ENCODE measurements around the gene ZNF605.

- PRO-cap, 2 experiments: no peak in any of the 2 experiments
These were observed 44.0 kb downstream of the EP400 start for GRCh38 chr12:131993514-131994443.

- PRO-cap, 2 experiments: no peak in any of the 2 experiments
These were observed 87.2 kb downstream of the EP400 start for GRCh38 chr12:132036842-132037474.

DNA sequence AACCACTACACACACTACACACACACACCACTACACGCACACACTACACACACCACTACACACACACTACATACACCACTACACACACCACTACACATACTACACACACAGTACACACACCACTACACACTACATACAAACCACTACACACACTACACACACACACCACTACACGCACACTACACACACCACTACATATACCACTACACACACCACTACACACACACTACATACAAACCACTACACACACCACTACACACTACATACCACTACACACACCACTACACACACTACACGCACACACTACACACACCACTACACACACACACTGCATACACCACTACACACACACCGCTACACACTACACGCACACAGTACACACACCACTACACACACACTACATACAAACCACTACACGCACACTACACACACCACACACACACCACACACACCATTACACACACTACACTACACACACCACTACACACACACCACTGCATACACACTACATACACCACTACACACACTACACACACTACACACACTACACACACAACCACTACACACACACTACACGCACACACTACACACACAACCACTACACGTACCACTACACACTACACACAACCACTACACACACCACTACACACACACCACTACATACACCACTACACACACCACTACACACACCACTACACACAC lies 11.8 kb downstream of the NOC4L start:
- PRO-cap, 2 experiments: no peak in any of the 2 experiments

- PRO-cap, 2 experiments: no peak in any of the 2 experiments
These were observed 64.0 kb upstream of the GALNT9 start for GRCh38 chr12:132393419-132393812.

DNA sequence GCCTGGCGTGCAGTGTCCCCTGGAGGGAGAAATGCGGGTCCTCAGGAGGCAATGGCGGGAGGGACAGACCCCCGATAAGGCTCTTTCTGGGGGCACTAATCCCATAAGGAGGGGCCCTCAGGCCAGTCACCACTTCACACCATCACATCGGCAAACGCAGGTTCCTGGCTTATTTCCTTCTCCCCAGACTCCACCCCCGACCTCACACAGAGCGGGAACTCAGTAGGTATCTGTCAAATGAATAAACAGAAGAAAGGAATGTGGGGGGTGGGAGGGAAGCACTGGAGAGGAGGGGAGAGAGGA lies 52.8 kb upstream of the FBRSL1 start:
- PRO-cap, 2 experiments: no peak in any of the 2 experiments

DNA sequence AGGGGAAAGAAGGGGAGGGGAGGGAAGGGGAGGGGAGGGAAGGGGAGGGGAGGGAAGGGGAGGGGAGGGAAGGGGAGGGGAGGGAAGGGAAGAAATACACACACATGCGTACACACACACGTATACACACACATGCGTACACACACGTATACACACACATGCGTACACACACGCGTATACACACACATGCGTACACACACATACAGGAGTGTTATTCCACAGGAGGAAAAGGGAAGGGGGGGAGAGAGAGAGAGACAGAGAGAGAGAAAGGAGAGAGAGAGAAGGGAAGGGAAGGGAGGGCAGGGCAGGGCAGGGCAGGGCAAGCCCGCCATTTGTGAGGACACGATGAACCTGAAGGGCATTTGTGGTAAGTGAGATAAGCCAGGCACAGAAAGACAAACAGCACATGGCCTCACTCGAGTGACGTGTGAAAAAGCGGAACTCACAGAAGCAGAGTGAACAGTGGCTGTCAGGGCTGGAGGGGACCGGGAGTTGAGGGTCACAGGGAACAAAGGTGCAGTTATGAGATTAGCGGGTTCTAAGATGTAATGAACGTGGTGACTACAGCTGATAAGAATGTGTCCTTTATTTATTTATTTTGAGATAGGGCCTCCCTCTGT lies 19.0 kb upstream of the FBRSL1 start:
- PRO-cap, 2 experiments: no peak in any of the 2 experiments

DNA sequence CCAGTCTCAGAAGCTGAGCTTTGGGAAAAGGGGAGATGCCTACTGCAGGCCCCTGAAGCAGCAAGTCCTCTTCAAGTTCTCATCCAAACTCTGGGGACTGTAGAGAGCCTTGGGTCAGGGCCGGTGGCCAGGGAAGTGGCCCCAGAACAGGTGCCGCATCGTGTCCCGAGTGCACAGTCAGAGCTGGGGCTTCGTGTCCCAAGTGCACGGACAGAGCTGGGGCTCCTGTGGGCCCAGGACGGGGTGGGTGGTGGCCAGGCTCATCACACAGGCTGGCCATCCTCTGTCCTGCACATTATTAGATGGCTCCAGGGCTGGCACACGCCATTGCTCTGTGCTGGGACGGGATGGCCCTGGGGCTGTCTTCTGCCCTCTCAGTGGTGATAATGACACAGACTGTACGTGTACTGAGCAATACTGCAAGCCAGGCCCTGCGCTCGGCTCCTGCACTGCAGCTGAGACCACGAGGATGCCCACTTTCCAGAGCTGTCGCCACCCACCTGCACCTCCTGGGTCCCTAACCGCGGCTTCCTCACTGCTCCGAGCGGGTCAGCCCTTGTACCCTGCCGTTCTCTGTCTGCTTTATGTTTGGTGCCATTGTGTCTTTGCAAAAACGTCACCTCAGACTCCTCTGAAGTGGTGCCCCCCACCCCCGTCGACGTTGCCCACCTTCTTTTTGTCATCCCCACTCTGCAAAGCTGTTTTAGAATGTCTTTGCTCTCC lies 1.9 kb downstream of the FBRSL1 start:
- PRO-cap, 2 experiments: no peak in any of the 2 experiments

DNA sequence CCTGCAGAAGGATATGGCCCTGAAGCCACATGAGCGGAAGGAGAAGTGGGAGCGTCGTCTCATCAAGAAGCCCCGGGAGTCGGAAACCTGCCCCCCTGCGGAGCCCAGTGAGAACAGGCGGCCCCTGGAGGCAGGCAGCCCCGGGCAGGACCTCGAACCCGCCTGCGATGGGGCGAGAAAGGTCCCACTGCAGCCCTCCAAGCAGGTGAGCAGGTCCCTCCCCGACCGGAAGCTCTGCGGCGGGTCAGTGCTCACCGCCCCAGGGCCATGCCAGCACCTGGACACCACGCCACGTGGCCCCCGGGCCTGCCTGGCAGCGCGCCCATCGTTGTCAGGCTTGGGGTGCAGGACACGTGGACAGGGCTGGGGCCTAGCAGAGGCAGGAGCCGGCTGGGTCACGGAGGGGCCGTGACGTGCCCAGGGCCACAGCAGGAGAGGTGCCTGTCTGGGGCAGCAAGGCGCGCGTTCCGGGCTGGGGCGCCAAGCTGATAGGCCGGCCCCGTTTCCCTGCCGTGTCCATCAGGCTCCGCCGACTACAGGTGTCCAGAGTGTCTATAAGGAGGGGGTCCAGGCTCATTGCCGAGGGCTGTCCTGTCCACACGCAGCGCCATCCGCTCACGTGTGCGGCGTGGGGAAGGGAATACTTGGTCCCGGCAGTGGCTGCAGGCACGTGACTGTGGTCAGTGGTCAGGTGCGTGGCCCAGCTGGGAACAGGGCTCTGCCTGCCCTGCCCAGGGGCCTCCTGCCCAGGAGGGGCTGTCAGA lies 18.4 kb downstream of the FBRSL1 start:
- PRO-cap, 2 experiments: no peak in any of the 2 experiments

DNA sequence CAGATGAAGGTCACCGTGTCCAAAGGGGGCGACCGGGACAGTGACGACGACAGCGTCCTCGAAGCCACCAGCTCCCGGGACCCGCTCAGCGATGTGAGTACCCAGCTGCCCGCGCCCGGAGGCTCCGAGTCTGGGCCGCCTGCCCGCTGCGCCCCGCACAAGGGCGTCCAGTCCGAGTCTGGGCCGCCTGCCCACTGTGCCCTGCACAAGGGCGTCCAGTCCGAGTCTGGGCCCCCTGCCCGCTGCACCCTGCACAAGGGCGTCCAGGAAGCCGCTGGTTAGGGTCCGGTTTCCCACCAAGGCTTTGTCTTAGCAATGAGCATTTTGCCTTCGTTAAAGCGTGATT lies 35.8 kb downstream of the FBRSL1 start:
- PRO-cap, 2 experiments: peak in 1 of 2 experiments; most common plus-strand start position 218 of the sequence (in 1); most common minus-strand start position 93 of the sequence (in 1)

DNA sequence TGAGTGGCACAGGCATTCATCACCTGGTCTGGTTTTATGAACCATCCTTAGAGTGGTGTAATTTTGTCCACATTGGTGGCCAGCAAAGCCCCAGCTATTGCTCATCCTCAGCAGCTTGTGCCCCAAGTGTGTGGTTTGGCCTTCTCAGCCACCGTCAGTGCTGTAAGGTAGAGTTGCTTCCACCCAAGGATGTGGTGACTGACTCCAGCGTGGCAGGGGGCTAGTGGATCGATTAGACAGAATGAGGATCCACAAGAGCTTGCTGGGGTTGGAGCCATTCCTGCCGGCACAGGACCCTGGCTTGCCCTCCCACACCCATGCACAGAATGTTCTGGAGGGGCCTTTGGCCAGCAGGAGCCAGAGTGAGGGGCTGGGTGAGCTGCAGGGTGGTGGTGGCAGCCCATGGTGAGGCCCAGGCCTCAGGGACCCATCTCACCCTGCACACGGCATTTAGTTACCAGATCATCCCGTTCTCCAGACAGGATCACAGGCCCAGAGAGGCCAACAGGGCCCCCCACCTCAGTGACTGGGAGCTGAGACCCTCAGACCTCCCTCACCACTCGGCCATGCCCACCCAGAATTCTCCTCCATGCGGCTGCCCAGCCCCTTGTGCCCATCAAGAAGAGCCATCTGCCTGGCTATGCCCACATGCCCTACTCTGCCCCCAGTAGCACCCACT lies 42.0 kb downstream of the FBRSL1 start:
- PRO-cap, 2 experiments: no peak in any of the 2 experiments

DNA sequence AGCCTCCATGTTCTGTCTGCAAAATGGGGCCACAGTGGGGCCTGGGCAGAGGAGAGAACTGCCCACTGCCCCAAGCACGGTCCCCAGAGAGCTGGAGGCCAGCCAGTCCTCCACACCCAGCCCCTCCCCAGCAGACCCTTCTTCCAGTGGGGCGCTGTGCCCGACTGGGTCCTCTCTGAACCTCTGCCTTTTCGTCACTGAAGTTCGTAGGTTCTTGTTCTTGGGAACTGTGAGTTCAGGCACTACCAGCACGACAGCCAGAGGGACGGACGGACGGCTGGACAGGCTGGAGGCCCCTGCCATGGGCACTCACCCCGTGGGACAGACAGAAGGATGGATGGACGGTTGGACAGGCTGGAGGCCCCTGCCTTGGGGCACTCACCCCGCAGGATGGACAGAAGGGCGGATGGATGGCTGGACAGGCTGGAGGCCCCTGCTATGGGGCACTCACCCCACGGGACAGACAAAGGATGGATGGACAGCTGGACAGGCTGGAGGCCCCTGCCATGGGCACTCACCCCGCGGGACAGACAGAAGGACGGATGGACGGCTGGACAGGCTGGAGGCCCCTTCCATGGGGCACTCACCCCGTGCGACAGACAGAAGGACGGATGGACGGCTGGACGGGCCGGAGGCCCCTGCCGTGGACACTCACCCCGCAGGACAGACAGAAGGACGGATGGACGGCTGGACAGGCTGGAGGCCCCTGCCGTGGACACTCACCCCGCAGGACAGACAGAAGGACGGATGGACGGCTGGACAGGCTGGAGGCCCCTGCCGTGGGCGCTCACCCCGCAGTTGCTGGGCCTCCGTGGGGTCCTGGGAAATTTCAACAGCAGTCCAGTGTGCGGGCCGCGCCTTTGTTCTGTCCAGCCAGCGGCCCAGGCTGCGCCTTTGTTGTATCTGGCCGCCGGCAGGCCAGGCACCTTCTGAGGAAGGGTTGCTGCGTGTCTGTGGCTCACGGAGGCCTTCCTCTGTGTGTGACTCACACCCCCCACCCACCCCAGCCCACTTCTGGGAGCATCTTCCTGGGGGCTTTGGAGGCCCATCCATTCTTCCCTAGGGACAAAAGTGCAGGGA lies 57.9 kb downstream of the LRCOL1 start:
- PRO-cap, 2 experiments: no peak in any of the 2 experiments

- PRO-cap, 2 experiments: peak in 1 of 2 experiments; most common plus-strand start chr12:132604338 (in 1); most common minus-strand start chr12:132604191 (in 1)
These were observed 6.1 kb downstream of the LRCOL1 start for GRCh38 chr12:132604064-132604914.

DNA sequence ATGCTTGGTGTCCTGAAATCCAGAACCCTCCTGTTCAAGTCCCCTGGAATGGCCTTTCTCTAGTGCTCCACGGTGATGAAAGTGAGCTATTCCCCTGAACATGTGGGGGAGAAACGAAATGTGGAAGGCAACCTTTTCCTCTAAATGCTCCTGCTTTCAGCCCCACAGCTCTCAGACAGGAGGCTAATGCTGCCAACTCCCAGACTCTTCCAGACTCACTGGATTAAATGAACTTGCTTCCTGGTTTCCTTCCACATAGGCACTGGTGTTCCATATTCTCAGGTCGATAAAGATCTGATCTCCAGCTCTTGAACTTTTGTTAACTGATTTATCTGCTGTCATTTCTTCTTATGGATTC lies 2.4 kb upstream of the PGAM5 start:
- PRO-cap, 2 experiments: no peak in any of the 2 experiments

DNA sequence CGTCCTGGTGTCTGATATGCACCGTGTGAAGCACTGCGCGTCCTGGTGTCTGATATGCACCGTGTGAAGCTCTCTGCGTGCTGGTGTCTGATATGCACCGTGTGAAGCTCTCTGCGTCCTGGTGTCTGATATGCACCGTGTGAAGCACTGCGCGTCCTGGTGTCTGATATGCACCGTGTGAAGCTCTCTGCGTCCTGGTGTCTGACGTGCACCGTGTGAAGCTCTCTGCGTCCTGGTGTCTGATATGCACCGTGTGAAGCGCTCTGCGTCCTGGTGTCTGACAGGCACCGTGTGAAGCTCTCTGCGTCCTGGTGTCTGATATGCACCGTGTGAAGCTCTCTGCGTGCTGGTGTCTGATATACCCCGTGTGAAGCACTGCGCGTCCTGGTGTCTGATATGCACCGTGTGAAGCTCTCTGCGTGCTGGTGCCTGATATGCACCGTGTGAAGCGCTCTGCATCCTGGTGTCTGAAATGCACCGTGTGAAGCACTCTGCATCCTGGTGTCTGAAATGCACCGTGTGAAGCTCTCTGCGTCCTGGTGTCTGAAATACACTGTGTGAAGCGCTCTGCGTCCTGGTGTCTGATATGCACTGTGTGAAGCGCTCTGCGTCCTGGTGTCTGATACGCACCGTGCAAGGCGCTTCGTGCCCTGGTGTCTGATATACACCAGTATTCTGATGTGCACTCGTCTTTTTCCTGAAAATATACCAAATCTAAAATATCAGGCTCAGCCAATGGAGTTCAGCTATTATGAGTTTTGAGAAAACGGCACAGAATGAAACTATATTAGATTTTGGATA lies 22.7 kb downstream of the PGAM5 start:
- PRO-cap, 2 experiments: no peak in any of the 2 experiments

GRCh38 chr12:132795597-132796427 lies 32.9 kb downstream of the GOLGA3 start:
- PRO-cap, 2 experiments: no peak in any of the 2 experiments

DNA sequence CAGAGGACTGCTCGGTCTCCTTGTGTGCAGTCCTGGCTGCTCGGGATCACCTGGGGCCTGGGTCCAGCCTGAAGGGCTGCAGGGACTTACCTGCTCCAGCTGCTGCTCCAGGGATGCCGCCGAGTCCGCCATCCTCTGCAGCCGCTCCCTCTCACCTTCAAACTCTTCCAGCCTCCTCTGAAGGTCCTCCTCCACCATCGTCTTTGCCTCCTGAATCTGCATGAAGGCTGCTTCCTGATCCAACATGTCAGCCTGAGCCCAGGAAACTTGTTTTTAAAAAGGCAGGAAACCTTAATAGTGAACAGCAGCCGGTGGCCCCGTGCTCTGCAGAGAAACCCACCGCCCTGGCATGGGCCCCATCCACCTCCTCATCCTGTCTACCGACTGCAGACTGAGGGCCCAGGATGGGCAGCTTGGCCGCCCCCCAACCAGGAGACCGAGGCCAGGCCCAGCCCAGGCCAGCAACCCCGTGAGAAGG lies 32.2 kb downstream of the GOLGA3 start:
- PRO-cap, 2 experiments: no peak in any of the 2 experiments

GRCh38 chr12:132908650-132909383 lies 21.4 kb upstream of the CHFR start:
- PRO-cap, 2 experiments: peak in 1 of 2 experiments; most common plus-strand start chr12:132908715 (in 1); most common minus-strand start chr12:132908817 (in 1)

DNA sequence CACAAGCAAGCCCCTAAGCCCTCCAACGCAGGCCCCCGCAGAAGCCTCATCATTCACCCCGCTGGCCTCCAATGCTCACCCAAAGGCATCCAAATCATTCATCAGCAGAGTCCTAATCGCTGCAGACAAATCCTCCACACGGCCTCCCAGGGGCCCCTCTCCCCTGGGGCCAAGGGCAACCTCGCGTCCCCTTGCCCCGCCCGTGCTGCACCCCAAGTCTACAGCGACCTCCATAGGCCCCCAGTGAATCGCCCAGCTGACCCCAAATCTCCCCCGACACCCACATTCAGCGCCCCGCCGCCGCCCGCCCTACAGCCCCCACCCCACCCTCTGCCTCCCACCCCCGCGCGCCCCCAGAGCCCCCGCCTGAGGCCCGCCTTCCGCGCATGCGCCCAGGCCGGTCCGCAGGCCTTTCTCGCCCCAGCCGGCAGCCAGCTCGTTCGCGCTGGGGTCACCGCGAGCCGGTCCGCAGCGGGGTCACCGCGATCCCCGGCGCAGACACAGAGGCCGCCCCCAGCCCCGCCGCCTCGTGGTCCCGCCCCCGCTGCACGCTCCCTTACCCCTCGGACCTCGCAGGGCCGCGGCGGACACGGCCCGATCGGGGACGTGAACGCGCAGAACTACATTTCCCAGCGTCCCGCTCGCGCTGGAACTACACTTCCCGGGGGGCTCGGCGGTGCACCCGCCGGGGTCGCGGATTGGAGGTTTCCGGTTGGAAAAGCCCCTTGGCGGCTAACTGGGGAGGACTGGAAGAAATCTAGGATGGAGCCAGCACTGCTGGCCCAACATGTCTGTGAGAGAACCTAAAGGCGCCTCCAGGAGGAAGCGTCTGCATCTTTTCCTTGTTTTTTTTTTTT lies at the start of gene ZNF605:
TSS of gene ZNF605 (minus strand) at position 624 of the 857 bp plus-strand sequence.
- PRO-cap, 2 experiments: peak in 1 of 2 experiments; most common plus-strand start position 407 of the sequence (in 1); most common minus-strand start position 379 of the sequence (in 1)

- PRO-cap, 2 experiments: no peak in any of the 2 experiments
These were observed 21.1 kb downstream of the ZNF84 start for GRCh38 chr12:133057974-133059207.

DNA sequence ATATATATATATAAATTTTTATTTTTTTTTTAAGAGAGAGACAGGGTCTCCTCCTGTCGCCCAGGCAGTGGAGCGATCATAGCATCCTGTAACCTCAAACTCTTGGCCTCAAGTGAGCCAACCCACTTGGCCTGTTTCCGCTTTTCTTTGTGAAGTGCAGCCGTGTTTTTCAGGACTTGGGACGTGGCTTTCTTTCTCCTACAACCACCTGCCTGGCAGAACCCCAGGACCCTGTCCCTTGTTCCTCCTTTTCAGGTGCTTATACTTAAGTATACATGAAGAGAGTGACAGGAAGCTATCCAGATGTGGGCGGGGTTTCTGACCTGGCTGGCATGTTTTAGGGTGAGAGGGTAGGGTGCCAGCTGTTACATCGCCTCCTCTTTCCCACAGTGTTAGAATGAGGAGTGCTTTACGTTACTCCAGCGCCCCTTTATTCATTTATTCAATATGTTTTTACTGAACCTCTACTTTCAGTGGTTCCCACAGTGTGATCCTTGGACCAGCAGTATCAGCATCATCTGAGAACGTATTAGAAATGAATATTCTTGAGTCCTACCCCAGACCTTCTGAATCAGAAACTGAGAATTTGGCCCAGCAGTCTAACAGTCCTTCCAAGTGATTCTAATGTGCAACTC lies 753 bp downstream of the ZNF140 start:
- PRO-cap, 2 experiments: no peak in any of the 2 experiments